Bronchial lymph node (tissue), 1 donor: ENCODE data around the gene WWC2.

GRCh38 chr4:182531467-182531852, 288.3 kb downstream of the TENM3 start:
- PRO-cap, result no peak

GRCh38 chr4:182593677-182594171, 323.5 kb downstream of the DCTD start:
- PRO-cap, result no peak

- PRO-cap, result no peak
Measured at GRCh38 chr4:182862717-182863392, 54.3 kb downstream of the DCTD start.

DNA sequence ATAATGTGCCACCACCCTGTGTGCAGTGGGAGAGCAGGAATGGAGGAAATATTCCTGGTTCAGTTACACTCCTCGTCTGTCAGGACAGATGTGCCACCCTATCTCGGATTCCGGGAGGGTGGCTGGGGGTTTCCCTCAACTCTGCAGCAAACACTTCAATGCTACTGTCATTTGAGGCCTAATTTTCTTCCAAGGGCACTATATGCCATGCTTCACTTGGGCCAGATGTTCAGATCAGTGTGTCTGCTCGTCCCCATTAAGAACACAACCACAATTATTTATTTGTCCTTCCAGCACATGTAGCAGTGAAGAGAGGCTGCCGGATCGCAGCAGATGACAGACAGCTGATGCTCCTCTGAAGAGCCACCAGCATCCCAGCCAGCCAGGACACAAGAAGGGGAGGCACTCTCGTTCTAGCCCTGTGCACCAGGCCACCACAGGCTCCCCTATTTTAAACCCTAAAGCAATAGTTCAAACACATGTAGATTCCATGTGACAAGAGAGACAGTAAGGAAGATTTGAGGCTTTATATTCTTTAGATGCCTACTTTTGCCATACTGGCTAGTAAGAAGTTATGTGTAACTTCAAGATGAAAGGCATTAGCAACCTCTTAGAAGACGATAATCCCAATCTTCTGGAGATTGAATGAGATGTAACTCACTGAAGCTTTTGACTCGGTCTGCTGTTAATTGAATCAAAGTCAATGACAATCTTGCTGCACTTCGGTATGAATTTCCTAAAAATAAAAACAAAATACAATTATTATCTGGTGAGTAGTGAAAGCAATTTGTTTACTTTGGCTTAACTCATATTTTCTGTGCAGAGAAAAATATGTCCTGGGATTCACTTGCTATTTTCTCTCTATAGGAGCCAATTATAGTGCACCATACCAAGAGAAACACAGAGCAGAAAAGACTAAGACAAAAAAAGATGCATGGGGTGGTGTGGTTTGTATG, 26.2 kb downstream of the DCTD start:
- PRO-cap, result no peak

DNA sequence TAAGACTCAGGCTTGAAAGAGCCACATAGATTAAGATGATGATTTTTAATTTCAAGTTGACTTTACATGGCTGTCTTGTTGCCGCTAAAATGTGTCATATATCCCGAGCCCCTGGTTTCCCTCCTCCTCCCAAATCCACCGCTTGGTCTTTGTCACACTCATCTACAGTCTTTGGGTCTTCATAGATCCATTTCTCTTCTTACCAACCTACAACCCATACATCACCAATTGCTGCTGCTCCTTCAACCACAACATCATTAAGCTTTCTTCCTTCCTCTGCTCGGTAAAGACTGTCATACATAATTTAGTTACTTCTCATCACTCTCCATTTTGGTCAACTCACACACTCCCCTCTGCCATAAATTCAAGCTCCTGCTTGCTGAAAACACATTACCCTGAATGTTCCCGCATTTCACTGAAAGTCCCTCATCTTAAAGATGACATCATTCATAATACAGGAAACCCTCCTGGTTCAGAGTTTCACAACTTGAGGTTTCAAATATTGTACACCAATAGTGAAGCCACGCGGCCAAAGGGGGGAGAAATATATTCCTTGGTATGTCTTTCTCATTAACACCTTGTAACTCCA, 1.6 kb upstream of the DCTD start:
- PRO-cap, result unidirectional peak, minus-strand start at position 259 of the sequence; unidirectional peak, minus-strand start at position 417 of the sequence

GRCh38 chr4:183098725-183099803, at the start of gene WWC2:
Gene WWC2 (plus strand): TSS chr4:183099257.
- PRO-cap, result bidirectional peak, plus-strand start at chr4:183099086, minus-strand start at chr4:183099039; bidirectional peak, plus-strand start at chr4:183099151, minus-strand start at chr4:183099154

DNA sequence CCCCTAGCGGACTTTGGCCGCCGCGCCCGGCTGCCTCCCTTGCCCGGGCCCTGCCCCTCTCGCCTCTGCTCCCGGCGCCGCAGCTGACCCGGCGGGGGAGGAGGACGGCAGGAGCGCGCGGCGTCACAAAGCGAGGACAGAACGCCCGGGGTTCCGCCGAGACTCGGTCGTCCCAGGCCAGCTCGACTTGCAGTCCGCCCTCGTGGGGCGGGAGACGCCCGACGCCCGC, 277 bp upstream of the CDKN2AIP start:
- PRO-cap, result bidirectional peak, plus-strand start outside the sequence, minus-strand start at position 165 of the sequence

DNA sequence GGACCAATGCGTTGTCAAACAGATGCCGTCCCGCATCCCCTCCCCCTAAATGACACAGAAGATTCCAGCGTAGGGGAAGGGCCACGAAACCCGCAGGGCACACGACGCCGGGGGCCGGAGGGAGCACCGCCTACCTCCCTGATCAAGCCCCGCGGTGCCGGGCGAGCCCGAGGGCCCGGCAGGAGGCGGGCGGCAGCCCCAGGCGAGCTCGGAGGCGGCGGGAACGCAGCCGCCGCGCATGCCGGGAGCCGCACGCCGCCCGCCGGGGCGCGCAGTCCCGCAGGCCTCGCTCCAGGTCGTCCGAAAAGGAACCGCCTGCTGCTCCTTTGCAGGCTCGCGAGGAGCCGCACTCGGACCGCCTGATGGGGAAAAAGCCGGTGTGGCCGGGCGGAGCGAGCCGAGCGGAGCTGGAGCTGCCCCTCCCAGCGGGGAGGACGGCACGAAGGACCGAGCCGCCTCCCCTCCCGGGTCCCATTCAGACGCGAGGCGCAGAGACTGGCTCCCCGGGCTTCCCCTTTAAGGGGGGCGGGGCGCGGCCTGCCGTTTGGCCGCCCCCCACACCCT, 734 bp upstream of the ING2 start:
- PRO-cap, result bidirectional peak, plus-strand start at position 100 of the sequence, minus-strand start at position 51 of the sequence; bidirectional peak, plus-strand start outside the sequence, minus-strand start at position 475 of the sequence

- PRO-cap, result unidirectional peak, plus-strand start at chr4:183721937
Measured at GRCh38 chr4:183721743-183722078, 62.6 kb downstream of the TRAPPC11 start.

DNA sequence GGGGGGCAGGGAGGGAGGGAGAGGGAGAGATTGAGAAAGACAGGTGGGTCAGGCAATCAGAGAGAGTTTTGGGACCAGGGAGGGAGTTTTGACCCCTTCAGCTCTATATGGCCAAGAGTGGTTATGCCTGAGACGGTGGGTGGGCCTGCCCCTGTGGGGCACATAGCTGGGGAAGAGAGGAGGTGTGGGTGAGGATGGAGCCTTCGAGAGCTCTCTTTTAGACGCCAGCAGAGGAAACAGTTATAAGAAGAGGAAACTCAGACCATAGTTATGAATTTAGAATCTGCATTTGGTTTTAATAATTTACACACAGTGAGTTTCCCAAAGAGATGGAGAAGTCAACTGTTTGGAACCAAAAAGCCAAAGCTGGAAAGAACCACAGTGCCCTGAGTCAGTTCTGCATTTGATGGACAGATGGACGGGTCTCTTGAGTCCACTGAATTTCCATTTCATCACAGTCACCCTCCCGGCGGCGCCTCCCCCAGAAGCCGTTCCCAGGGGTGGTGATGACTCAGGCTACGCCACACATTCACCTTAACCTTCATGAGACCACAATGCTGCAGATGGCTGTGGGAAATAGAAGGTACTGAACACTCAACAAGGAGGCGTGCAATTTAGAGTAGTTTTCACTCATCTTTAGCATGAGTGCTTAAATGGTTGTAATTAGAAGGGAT, 61.1 kb downstream of the STOX2 start:
- PRO-cap, result no peak

- PRO-cap, result no peak
Measured at GRCh38 chr4:184039802-184040398, 134.8 kb downstream of the STOX2 start.

DNA sequence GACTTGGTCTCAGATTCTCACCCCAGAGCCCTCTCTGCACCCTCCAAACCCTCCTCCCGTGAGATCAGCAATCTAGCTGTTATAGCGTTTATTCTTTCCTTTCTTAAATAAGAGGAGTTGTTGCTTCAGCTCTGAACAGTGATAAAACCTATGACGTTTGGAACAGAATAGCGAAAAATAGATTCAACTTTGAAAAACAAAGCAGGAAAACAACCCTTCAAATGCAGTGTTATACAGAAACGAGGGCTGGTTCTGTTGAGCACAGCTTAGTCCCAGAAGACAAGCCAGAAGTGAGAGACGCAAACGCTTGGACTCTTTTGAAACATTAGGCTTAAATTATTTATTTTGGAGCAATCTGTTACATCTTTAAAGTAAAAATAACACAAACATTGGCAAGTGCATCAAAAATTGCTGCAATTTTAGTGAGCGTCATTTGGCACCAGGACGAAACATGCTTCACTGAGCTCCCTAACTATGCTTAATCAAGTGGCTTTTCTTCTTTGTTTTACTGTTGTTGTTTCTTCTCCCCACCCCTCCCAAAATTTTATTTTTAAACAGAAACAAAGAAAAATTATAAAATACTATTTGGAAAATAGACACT, 63.5 kb downstream of the ENPP6 start:
- PRO-cap, result no peak

- PRO-cap, result no peak
Measured at GRCh38 chr4:184168366-184169185, 49.1 kb downstream of the ENPP6 start.

DNA sequence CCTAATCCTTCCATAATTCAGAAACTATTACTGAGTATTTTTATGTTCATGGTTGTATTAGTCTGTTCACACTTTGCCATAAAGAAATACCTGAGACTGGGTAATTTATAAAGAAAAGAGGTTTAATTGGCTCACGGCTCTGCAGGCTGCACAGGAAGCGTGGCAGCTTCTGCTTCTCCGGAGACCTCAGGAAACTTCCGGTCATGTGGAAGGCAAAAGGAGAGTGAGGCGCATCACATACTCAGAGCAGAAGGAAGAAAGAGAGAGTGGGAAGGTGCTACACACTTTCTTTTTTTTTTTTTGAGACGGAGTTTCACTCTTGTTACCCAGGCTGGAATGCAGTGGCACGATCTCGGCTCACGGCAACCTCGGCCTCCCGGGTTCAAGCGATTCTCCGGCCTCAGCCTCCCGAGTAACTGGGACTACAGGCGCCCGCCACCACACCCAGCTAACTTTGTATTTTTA, 115.8 kb upstream of the ENPP6 start:
- PRO-cap, result bidirectional peak, plus-strand start at position 249 of the sequence, minus-strand start at position 188 of the sequence

DNA sequence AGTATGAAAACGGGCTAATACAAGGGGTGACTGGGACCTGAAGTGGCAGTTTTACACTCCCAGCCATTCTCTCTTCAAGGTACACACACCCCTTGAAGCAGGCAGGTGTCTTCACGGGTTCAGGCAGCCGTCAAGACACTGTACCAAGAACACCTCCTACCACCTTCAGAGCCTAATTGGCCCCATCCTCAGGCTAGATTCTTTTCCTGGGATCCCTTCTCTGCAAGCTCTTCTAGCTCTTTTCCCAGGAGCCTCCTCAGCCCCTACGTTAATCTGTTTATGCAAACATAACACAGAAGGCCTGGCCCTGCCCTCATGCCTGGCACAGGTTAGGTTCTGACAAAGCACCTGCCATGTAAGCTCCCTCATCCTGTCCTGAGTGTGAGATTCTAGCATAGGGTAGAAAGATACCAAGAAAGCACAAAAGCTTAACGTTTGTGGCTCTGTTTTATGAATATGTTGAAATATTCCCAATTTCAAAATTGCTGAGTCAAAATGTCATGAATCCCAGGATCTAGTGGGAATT, 93.7 kb downstream of the IRF2 start:
- PRO-cap, result no peak

DNA sequence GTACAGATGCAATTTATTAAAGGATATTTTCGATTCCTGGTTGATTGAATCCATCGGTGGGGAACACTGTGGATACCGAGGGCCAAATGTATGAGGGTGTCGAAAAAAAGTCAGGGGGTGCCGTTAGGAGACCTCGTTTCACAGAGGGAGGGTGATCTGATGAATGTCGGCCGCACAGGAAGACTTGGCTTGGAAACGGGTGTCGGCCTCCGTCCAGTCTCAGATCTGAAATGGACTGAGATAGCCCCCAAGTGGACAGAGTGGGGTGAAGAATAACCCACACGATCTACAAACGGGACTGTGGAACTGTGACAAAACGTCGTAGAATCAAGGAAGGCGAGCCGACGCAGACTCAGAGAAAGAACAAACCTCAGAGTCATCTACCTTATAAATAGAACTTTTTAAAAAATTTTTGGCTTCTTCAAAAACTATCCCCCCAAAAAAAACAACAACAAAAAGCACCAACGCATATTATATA, 63.6 kb upstream of the IRF2 start:
- PRO-cap, result bidirectional peak, plus-strand start at position 319 of the sequence, minus-strand start at position 227 of the sequence

DNA sequence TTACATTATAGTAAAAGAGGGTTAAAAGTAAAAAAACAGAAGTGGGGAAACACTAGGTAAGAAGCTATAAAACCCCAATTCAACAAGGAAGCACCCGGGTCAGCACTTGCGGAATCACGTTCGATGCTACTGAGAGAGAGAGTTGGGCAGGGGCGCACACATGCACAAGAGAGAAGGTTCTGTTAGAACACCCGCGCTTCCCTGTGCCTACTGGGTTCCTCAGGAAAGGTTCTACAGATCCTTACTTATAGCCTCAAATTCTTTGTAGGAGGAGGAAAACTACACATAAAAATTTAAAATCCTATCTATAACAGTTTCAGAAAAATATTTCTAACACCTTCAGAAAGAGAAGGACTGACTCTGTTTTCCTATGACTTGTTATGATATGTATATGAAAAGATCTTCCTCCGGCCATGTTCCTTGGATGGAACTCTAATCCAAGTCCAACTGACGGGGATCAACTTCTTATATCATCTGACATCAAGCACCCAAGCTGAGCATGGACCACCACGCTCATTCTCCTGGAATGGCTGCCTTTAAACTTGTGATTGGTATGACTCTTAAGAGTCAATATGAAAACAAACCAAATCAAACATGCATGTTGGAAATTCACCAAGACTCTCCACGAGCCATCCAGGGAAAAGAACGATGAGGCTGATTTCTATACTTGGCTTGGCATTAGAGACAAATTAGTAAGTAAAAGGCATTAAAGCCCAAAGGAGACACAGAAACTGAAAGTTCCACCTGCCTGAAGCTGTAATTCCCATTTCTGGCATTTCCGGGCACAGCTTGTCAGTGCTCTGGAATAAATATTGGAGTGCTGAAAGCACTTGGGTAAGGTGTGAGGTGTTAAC, 41.8 kb upstream of the CENPU start:
- PRO-cap, result no peak

GRCh38 chr4:184796773-184797878, 28.6 kb downstream of the ACSL1 start:
- PRO-cap, result no peak

DNA sequence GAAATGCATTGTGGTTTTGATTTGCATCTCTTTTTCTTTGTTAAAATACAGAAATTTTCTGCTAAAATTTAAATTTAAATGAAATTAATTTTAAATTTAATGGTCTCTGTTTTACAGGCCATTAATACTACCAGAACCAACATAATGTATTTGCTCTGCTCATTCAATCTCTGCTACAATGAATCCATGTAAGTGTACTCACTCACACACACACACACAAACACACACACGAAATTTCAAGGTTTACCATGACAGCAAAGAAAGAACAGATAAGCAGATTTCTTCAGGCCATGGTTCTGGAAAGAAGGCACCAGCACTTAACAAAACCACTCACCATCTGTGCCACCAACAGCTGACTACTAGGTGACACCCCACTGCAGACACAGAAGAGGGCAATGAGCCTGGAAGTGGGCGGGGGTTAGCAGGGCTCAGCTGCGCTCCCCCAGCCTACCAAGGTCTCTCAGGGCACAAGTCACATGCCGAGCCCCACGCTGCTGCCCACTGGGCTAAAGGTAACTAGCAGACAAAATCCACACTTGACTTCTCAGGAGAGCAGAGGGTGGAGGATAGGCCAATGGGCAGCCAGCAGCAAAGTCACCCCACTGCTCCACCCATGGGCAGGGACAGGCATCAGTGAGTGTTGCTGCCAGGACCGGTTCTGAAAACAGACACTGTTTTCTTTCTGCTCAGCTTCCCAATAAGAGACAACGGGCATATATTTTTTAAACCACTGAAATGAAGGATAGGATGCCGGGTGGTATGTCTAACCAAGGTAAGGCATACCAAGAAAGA, 20.4 kb downstream of the ACSL1 start:
- PRO-cap, result bidirectional peak, plus-strand start at position 555 of the sequence, minus-strand start at position 361 of the sequence

GRCh38 chr4:184849145-184849865, 23.5 kb upstream of the ACSL1 start:
- PRO-cap, result no peak